ENCODE results near the gene SPAG9.

DNA sequence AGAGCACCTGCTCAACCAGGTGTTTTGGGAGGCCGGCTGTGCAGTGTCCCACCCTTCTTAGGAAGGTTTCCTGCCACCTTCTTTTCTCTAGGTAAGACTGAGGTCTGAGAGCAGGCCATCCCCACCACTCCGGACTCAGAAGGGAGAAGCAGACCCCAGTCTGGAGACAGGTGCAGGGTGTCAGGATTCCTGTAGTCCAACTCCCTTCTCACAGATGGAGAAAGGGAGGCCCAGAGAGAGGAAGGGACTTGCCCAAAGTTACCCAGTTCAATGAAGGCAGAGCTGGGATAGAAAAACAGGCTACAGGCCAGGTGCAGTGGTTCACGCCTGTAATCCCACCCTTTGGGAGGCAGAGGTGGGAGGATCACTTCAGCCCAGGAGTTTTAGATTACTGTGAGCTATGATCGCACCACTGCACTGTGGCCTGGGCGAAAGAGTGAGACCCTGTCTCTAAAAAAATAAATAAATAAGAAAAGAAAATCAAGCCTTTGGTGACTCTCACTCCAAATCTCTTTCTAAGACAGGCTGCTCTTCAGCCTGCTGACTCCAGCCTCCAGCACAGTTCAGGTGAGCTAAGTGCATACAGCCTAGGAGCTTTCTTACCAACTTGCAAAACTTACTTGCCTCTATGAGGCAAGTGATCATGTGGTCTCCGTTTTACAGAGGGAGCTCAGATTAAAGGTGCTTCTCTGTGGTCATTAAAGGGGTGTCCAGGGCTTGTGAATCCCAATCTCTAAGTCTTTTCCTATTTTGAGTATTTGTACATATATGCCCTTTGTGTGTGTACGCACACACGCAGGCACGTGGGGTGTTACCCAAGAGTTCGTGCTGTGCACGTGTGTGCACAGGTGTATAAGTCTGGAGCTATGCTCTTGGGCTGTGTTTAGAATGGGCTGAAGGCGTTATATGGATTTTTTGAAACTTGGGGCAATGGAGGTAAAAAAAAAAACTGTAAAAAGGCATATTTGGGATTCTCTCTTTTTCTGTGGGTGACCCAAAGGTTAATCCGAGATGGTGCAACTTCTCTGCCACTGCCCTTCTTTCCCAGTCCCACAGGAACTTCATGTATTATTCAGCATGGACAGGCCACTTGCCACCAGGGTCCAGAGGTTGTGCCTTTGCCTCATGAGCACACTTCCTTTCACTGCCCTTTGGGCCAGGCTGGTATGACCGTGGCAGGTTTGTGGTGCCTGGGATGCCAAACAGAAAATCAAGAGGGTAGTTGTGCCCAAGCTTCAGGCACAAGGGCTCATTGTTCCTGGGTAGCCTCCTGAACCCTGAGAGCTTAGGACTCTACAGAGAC lies 1.2 kb downstream of the ABCC3 start:
- PRO-cap = unidirectional peak, minus-strand start at position 565 of the sequence
- RAMPAGE, long total RNA, 2 experiments = no peak in any of the 2 experiments

GRCh38 chr17:50708458-50709060 lies 845 bp upstream of the ANKRD40 start:
- PRO-cap = no peak
- RAMPAGE, long total RNA, 2 experiments = no peak in any of the 2 experiments

- PRO-cap = no peak
- RAMPAGE, long total RNA, 2 experiments = no peak in any of the 2 experiments
Observed at GRCh38 chr17:50743632-50744051, 23.7 kb downstream of the ANKRD40CL start.

DNA sequence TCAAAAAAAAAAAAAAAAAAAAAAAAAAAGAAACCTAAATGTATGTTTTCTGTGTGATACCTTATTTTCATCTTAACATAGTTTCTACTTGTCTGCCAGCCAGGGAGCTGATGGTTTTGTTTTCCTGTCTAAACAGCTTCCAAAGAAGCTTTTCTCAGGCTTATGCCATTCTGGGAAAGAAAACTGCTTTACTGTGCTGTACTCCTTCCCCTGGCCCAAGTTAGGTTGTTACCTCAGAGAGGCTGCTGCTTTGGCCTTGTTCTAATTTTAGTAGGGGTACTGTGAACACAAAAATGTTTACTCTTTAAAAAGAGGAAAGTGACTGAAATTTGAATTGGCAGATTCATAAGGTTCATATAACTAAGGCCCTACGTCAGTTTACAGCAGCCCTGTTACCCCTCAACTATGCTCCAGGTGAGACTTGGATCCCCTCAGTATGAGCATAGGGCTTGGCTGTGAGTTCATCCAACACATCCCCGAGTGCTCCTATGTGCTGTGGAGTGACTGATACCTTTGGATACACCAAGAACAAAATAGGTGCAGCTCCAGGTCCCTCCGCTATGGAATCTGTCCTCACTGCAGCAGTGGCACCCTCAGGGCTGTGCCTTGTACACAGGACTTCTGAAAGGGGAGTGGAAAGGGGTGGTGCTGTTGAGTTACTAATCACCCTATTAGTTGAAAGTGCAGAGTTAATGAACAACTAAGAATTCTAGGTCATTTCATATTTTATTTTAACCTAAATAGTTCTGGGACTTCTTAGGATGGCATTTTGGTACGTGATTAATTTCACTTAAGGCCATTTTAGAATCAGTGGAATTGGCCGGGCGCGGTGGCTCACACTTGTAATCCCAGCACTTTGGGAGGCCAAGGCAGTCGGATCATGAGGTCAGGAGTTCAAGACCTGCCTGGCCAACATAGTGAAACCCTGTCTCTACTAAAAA lies 10.4 kb downstream of the ANKRD40CL start:
- PRO-cap = no peak
- RAMPAGE, long total RNA, 2 experiments = no peak in any of the 2 experiments

GRCh38 chr17:50863047-50864241 lies 2.7 kb downstream of the TOB1 start:
- PRO-cap = no peak
- RAMPAGE, long total RNA, 2 experiments = start-site peak on the minus strand in 1 of 2 experiments, at chr17:50863390-50864056 at its widest, 60 to 267 reads per replicate

- PRO-cap = unidirectional peak, minus-strand start at chr17:50884651
- RAMPAGE, long total RNA, 2 experiments = no peak in any of the 2 experiments
Observed at GRCh38 chr17:50884374-50884960, 18.3 kb upstream of the TOB1 start.

- PRO-cap = no peak
- RAMPAGE, long total RNA, 2 experiments = no peak in any of the 2 experiments
Observed at GRCh38 chr17:50903609-50904988, 37.9 kb upstream of the TOB1 start.

GRCh38 chr17:50953536-50954058 lies 87.4 kb upstream of the TOB1 start:
- PRO-cap = no peak
- RAMPAGE, long total RNA, 2 experiments = no peak in any of the 2 experiments

- PRO-cap = no peak
- RAMPAGE, long total RNA, 2 experiments = no peak in any of the 2 experiments
Observed at GRCh38 chr17:51019924-51020677, 100.6 kb downstream of the SPAG9 start.

DNA sequence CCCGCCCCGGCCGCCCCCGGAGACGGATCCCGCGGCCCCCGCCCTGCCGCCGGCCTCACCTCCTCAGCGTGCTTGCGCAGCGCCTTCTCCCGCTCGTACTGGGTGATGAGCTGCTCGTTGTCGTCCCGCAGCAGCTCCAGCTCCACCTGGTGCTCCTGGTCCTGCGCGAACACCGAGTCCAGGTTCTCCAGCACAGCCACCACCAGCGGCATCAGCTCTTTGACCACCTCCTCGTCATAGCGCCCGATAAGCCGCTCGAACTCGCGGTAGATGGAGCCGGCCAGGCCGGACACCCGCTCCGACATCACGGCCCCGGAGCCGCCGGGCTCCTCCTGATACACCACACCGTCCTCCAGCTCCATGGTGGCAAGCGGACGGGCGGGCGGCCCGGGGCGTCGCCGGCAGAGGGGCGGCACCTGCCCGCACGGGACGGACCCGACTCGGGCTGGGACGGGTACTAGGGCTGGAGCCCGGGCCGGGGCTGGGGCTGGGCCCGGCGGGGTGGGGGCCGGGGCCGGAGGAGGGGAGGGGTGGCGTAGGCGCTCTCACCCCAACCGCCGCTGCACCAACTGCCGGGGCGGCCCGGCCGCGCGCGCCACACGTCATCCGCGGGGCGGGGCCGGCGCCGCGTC lies at the start of gene SPAG9:
SPAG9 (minus strand) TSS at position 574 of the 632 bp plus-strand sequence.
- PRO-cap = bidirectional peak, plus-strand start at position 181 of the sequence, minus-strand start at position 100 of the sequence; bidirectional peak, plus-strand start outside the sequence, minus-strand start at position 571 of the sequence
- RAMPAGE, long total RNA, 2 experiments = start-site peak on the minus strand in 2 of 2 experiments, centred at positions 374 to 451 of the sequence, 20 to 71 reads per replicate

- PRO-cap = unidirectional peak, plus-strand start at chr17:51260770; bidirectional peak, plus-strand start at chr17:51261017, minus-strand start at chr17:51260928; bidirectional peak, plus-strand start at chr17:51261199, minus-strand start at chr17:51261108
- RAMPAGE, long total RNA, 2 experiments = start-site peak on the minus strand in 2 of 2 experiments, at chr17:51260896-51260971 at its widest, 24 to 31 reads per replicate
Observed at GRCh38 chr17:51260663-51261378, 475 bp downstream of the UTP18 start.

GRCh38 chr17:51435600-51435972 lies 175.2 kb downstream of the UTP18 start:
- PRO-cap = no peak
- RAMPAGE, long total RNA, 2 experiments = no peak in any of the 2 experiments

- PRO-cap = no peak
- RAMPAGE, long total RNA, 2 experiments = no peak in any of the 2 experiments
Observed at GRCh38 chr17:52861950-52862395, 703.5 kb upstream of the CA10 start.

DNA sequence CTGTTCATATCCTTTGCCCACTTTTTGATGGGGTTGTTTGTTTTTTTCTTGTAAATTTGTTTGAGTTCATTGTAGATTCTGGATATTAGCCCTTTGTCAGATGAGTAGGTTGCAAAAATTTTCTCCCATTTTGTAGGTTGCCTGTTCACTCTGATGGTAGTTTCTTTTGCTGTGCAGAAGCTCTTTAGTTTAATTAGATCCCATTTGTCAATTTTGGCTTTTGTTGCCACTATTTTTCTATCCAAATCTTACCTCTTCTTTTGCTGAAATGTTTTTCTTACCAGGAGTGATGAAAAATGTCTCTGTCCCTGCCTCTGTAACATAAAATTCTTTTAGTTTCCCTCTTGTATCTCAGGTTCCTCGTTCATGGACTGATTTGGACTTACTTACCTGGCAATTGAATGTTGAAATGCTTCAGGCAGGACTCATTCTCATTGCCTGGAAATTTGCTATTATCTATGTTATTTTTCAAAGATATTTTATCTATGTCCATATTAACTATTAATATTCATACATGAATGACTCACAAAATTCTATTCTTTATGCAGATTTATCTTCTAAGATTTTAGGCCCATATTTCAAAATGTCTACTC lies 321.7 kb upstream of the KIF2B start:
- PRO-cap = no peak
- RAMPAGE, long total RNA, 2 experiments = no peak in any of the 2 experiments

DNA sequence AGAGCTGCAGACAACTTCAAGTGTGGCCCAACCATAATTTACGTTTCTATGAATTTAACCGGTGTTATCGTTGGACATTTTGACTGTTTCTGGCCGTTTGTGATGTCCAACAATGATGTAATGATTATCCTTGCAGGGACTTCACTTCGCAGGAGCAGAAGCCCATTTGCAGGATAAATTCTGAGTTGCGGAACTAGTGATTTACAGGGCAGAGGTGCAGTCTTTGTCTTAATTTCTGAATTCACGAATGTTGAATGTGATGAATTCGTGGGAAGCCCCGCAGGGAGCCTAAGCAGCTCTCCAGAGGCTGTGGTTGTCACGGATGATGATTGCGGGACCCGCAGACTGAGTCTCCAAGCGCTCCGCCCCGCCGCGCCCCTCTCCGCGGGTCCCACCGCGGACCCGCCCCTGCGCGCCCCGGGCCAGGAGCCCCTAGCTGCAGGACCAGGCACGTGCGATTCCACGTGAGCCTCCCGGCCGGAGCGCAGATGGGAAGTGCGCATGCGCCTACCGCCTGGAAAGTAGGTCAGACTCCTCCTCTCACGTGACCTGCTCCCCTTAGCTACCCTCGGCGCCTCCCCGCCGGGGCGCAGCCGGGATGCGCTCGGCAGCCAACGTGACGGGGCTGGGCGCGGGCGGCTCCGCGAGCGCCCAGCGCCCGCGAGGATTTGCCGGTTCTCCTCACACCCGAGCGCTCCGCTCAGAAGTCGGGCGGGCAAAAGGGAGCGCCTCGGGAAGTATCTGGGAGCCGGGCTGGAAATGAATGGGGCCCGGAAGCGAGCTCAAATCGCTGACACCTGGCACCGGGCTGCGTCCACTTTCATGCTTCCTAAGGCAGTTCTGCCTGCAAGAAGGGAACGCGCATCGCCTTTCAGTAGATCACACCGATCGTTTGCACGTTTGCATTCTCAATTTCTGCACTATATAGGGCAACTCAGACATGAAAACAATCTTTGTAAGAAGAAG lies 26.5 kb upstream of the HLF start:
- PRO-cap = bidirectional peak, plus-strand start at position 590 of the sequence, minus-strand start at position 481 of the sequence
- RAMPAGE, long total RNA, 2 experiments = no peak in any of the 2 experiments

DNA sequence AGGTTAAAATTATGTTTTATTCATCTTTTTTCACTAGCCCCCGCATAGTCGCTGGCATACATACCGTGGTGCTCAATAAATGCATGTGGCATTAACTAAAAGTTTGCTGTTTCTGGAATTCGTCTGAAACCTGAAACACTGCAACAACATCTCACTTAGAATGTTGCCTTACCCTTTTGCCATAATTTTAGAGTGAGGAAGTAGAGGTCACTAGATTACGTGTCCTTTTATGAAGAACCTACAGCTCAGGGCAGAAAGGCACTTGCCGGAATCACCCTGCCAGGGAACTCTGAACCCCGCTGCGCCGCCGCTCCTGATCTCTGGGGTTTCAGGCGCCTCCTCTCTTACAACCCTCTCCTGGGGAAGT lies 1.3 kb upstream of the HLF start:
- PRO-cap = no peak
- RAMPAGE, long total RNA, 2 experiments = no peak in any of the 2 experiments

DNA sequence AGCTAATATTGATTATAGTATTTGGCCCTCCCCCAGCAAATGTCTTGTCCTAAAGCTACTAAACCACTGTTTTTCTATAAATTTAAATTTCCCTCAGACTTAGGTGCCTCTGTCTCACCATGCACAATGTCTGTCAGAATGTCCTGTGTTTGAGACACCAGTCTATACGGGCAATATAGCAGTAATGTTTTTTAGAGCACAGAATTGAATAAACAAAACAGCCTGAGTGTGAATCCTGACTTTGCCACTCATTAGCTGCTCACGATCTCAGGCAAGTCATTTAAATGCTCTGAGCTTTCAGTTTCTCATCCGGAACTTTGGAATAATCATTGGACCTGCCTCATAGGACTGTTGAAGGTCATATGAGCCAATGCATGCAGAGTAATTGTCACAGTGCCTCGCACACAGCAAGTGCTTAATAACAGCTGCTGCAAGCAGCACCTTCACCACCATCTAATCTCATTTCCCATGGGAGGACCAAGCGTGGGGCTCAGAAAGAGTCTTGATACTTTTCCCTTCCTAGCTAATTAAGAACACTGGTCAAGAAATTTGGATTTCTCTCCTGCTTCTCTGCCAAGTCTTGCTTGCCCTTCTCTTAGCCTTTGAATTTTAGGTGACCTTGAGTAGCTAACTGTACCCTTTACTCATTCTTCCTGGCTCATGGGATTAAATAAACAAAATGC lies 9.8 kb downstream of the HLF start:
- PRO-cap = no peak
- RAMPAGE, long total RNA, 2 experiments = no peak in any of the 2 experiments

GRCh38 chr17:55466467-55467169 lies 45.0 kb upstream of the MMD start:
- PRO-cap = no peak
- RAMPAGE, long total RNA, 2 experiments = no peak in any of the 2 experiments

- PRO-cap = no peak
- RAMPAGE, long total RNA, 2 experiments = no peak in any of the 2 experiments
Observed at GRCh38 chr17:55577625-55578182, 145.0 kb downstream of the TMEM100 start.

GRCh38 chr17:56431798-56432194 lies 161.7 kb upstream of the NOG start:
- PRO-cap = no peak
- RAMPAGE, long total RNA, 2 experiments = no peak in any of the 2 experiments

Data from lower leg skin (tissue), 2 donors.